ENCODE data around the genes TVP23C, PIGL and ZNF287.

GRCh38 chr17:15436225-15436946 lies 31.0 kb downstream of the CDRT4 start:
- PRO-cap: no peak

- PRO-cap: no peak
Observed at GRCh38 chr17:15447901-15448701, 19.3 kb downstream of the CDRT4 start.

DNA sequence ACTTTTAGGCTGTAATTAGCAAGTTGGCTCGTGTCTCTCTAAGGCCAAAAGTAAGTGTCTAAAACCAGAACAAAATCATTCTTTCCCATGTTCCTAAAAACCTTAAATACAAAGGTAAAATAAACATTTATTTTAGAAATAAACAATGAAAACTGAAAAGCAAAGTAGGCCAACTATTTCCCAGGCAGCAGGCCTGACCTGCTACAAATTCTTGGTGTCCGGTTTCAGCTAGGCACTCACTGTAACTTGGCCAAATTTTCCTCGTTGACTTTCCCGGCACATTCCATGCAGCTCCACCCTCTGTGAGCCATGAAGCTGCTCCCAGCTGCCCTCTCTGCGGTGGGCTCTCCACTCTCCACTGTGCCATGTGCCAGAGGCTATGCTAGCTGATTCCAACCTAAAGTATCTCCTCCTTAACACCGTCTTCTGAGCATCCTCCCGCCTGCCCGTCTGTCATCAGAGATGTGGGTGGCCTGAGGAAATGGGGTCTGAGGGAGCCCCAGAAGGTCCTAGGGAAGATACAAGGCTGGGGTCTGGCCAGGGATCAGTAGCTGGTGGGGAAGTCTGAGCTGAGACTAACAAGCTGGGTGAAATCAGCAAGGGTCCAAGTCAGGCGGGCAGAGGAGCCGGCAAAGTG lies 4.0 kb downstream of the CDRT4 start:
- PRO-cap: no peak

- PRO-cap: bidirectional peak, plus-strand start at chr17:15563743, minus-strand start at chr17:15563556
Observed at GRCh38 chr17:15562792-15563874, at the start of gene TVP23C. Gene TVP23C (minus strand): TSS chr17:15563483.

DNA sequence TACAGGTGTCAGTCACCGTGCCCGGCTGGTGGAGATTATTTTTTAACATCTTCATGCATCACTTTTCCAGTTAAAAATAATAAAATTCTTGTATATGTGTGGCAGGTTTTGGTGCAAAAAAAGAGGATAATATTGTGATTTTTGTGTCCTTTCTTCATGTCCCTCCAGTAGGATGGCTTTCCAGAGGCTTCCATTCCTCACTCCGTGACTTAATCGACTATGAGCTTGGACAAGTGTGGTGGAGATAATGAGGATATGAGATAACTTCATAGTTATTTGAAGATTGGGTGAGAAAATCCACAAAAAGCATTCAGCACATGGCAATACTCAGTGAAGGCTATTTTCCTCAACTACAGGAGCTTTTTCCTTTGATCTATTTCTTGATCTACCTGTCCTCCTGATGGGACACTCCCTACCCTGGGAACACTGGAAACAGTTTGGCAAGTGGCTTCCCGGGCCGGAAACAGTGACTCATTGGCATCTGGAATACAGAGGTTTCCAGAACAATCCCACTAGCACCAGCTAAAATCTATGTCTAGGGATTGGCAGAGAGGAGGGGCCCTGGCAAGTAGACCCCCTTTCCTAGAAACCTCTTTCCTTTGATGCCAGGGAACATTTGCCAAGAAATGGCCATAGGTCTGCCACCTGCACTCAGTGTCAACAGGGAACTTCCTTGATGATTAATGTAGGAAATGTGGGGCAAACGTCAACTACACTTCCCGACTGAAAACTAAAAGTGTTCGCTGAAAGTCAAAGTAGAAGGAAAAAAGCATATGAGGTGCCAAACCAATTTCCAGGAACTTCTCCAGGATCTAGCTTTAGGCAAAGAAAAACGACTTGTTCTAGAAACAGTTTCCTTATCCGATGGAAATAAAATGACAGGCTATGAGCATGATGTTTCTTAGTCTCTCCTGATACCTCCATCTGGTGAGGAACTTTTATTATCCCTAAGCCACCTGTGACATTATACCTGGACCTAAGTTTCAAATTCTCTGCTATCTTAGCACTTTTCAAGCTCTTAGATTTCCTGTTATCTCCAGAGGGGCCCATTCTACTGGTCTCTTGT lies 30.4 kb upstream of the FBXW10B start:
- PRO-cap: no peak

DNA sequence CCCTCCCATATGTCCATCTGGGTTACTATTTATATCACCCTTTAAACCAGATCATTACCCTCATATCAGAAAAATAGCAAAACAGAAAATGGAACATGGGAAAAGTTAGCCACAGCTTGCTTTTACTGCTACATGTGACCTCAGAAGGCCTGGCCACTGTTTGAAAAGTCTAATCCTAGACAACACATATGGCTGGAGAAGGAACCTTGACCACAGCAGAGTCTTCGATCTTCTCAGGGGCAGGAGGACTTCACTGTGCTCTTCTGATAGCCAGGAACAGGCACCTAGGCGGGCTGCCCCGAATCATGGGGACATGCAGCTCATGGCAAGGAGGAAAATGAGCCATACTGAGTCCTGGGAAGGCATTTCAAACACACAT lies 31.2 kb upstream of the ADORA2B start:
- PRO-cap: no peak

- PRO-cap: no peak
Observed at GRCh38 chr17:16040938-16041430, 41.4 kb downstream of the TTC19 start.

GRCh38 chr17:16216764-16217878 lies at the start of gene PIGL:
Gene PIGL (plus strand): TSS chr17:16217210.
- PRO-cap: unidirectional peak, plus-strand start at chr17:16217011; bidirectional peak, plus-strand start at chr17:16217235, minus-strand start at chr17:16217128

- PRO-cap: no peak
Observed at GRCh38 chr17:16382279-16383192, 1.6 kb downstream of the UBB start.

DNA sequence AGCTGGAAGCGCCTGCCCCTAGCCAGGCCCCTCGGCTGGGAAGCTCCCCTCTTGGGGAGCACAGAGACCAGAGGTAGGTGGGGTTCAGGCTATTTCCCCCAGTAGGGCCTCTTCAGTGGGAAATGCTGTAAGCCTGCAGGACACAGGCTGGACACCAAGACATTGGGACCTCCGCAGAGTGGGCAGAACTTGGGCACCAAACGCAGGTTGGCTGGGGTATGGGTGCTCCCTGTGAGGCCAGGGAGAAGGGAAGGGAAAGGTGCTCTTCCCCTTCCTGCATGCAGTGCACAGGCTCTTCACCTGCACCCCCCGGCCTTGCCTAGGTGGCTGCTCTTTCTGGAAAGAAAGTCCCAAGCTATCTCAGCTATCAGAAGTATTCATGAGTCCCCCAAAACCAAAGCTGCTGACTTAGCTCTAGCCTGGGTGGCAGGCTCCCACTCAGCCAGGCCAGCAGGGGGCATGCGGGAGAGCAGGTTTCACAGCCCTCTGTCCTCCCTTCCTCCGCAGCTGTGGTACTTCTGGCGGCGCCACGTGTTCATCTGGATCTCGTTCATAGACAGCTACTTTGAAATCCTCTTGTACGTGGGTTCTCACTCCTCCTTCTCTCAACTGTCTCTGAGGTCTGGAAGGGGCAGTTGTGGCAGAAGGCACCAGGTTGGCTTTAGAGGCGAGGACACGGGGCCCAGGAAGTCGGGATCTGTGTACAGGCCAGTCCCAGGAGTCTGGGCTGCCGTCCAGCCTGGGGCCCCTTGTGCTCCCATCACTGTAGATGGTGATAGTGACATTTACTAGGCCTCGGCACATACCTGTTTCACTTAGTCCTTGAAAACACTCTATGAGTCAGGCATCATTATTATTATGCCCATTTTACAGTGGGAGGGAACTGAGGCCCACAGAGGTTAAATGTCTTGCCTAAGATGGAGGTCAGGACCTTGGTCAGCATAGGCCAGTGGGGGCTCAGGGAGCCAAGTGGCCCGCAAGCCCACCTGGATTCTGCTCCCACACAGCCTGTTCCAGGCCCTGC lies 12.8 kb downstream of the TRPV2 start:
- PRO-cap: no peak

DNA sequence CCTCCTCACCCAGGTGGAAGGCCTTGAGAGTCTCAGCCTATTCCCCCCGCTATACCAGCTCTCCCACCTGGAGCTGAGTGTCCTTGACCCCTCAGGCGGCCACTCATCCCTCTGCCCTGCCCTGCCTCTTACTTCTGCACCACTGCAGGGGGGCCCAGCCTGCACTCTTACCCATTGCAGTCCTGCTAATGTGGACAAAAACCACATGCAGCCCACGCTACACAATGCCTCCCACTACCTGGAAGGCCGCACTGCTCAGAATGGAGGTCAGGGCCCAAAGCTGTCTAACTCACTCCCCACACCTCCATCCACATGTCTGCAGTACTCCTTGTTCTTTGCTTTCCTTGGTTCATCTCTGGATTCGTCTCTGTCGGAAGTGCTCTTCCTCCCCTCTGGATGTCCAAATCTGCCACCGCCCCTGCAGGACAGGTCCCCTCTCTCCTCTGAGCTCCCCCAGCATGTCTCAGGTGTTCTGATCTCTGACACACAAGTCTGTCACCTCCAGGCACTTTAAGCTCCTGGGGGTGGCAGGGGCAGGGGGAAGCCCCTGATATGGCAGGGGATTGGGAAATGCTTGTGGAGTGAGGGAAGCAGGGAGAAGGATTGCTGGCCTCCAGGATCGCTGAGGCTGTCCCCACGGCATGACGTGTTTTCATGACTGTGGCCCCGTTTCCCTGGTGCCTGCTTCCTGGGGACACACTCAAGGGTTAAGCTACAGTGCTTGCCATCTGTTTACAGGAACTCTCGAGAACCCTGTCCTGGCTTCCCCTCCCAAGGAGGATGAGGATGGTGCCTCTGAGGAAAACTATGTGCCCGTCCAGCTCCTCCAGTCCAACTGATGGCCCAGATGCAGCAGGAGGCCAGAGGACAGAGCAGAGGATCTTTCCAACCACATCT lies 20.9 kb downstream of the TRPV2 start:
- PRO-cap: no peak

DNA sequence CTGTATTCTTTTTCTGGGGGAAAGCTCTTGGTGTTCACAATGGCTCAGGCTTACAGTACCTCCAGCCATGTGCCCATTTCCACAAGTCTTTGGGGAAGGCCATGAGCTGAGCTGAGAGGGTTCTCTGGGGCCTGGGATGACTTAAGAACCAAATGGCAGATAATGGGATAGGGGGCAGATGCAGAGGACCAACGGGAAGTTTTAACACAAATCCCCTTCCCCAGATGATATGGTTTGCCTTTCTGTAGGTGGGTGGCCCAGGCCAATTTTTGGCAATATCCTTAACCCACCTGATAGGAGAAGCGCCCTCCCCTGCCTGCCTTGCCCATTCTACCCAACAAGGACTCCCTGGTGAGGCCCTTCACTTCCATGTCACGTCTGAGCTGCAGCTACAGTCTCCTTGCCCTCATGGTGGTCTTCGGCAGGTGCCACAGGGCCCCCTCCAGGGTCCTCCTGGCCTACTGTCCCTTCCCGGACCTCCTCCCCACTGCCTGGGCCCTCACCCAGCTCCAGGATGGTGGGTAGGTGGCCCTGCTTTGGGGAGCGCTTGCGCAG lies 27.9 kb downstream of the TRPV2 start:
- PRO-cap: no peak

DNA sequence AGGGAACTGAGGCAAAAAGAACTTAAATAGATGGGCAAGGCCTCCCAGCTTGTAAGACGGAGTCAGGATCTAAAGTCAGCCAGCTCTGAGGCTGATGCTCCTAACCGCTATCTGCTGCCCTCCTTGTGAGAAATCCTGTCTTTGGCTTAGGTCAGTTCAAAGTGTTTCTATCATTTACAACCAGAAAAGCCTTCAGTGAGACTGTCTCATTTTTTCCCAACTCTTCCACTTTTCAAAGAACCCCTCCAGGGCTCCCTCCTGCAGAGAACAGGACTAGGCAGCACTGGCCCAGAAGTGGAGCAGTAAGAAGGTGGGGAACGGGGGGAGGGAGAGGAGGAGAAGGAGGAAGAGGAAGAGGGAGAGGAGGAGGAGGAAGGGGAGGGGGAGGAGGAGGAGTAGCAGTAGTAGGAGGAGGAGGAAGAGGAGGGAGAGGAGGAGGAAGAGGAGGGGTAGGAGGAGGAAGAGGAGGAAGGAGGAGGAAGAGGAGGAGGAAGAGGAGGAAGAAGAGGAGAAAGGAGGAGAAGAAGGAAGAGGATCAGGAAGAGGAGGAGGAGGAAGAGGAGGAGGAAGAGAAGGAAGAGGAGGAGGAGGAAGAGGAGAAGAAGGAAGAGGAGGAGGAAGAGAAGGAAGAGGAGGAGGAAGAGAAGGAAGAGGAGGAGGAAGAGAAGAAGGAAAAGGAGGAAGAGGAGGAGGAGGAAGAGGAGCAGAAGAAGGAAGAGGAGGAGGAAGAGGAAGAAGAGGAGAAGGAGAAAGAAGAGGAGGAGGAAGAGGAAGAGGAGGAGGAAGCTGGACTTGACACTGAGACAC lies 36.1 kb downstream of the LRRC75A start:
- PRO-cap: no peak

- PRO-cap: unidirectional peak, minus-strand start at chr17:16569101; unidirectional peak, minus-strand start at chr17:16569204
Observed at GRCh38 chr17:16568291-16569660, at the start of gene ZNF287. Gene ZNF287 (minus strand): TSS chr17:16569204.

GRCh38 chr17:17056064-17056793 lies 14.0 kb downstream of the MPRIP start:
- PRO-cap: no peak

DNA sequence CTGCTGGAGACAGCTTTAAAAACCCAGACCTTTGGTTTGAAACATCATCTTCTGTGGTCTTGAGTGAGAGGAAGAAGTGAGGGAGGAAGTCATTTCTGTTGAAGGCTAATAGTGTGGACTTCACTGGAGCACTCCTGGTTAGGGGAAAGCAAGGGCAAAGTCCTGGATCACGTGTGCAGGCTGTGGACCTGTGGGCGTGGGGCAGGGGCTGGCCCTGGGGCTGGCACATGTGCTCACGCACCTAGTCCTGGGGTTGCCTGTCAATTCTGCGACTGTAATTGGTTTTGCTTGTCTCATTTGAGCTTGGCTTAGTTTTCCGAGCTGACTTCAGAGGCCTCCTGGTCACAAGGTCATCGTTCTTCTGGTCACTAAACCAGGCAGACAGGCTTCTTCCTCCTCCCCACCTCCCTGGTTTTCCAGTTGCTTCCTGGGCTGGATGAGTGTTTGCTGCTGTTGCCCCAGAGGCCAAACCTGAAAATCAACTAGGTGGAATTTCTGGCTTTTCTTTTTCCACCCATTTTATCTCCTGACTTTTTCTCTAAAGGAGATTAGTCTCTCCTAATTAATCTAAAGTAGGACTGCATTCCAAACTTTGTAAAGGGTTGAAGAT lies 36.1 kb downstream of the MPRIP start:
- PRO-cap: no peak

DNA sequence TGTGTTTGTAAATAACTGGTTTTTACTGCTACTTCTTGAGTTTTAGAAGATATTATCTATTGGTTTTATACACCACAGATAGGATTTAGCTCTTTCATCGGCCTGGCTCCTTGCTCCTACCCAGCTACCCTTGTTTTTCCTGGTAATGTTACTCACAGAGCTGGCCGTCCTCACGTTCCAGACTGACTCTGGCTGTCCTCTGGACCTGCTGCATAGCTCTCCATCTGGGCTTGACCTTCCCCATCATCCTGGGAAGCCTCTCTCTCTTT lies 51.5 kb downstream of the MPRIP start:
- PRO-cap: no peak

DNA sequence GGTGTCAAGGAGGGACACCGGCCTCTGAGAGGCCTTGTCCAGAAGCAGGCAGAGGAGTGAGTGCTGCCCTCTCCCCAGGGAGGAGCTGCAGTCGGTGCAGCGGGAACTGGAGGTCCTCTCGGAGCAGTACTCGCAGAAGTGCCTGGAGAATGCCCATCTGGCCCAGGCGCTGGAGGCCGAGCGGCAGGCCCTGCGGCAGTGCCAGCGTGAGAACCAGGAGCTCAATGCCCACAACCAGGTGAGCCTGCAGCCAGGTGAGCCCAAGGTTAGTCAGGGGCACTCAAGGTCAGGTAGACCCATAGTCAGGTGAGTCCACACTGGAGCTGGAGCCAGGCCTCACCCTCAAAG lies 32.3 kb downstream of the PLD6 start:
- PRO-cap: no peak

DNA sequence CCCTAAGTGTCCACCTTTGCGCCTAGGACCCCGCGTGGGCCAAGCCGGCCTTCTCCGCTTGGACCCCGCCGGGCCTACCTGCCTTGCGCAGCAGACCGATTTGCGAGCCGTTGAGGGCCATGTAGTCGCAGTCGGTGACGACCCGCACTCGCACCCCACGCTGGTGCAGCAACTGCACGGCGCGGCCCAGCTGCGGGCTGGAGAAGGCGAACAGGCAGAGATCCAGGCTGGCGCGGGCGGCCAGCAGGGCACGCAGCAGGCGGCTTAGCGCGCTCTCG lies 412 bp downstream of the PLD6 start:
- PRO-cap: no peak

DNA sequence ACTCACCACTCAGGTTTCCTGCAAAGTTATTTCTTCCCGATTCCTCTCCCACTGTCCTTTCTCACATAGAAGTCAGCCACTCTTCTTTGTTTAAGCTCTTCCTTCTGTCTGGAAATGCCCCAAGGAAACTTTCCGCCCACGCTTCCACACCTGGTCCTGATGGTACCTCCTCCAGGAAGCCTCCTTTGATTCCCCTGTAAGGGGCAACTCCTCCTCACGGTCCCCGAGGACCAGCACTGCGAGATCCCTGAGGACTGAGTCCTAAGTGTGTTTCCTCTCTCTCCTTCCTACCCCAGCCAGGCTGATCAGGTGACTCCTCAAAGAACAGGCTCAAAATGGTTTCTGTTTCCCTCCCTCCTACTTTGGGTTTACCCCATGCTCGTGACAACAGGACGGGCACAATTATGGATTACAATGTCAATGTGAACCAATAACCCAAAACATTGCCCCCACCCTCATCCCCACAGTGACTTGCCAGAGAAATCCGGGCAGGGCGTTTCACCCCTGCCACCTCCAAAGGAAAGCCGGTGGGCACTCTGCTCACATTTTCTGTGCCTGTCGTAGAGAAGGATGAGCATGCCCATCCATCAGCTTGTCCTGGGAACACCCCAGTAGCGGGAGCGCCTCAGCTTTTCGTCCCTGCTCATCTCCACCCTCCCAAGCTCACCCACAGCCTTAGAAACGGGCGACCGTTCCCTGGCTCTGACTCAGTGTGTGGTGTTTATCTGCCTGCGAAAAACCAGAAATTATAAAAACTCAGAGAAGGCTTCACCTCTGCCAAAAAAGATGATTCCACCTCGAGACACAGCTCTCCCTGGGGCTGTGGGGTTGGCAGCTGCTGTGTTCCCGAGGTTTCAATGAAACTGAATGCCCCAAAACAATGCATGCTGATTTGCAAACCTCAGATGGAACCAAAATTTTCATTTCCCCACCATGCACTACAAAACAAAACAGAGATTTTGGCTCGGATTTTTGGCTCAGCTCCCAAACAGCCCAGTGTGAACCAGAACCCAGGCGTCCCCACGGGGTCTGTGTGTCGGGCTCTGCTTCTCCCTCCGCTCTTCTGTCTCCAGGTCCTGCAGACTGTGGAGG lies 62.7 kb upstream of the MED9 start:
- PRO-cap: no peak